ENCODE data around the genes F2, CKAP5, PTPMT1, AGBL2 and NUP160.

DNA sequence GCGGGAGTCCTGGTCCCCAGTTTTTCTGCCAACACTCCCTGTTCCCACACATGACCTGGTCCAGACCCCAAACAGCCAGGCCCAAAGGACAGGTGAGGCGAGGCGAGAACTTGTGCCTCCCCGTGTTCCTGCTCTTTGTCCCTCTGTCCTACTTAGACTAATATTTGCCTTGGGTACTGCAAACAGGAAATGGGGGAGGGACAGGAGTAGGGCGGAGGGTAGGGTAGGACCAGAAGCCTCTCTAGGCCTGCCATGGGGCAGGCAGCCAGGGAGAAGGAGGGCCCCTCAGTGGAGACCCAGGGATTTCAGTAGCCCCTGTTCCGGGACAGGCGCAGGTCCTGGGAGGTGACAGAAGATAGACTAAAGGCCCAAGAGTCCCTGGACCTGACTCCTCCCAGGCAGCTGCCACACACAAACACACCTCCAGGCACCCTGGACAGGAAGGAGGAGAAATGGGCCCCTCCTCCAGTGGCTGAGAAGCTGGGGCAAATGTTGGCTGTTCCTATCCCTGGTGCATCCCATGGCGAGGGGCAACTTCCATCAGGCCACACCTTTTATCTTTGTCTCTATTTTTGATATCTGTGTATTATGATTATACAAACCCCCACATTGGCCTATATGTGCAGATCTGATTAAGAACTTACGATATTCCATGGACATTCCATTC is 719 bp upstream of the F2 start:
- RRBS, result no CpG with 5 or more reads among the region's 9 CpGs

- RRBS, result no CpG with 5 or more reads among the region's 9 CpGs
These were observed at the start of gene F2 for GRCh38 chr11:46718907-46719444. TSS of gene F2 (plus strand) at chr11:46719213.

DNA sequence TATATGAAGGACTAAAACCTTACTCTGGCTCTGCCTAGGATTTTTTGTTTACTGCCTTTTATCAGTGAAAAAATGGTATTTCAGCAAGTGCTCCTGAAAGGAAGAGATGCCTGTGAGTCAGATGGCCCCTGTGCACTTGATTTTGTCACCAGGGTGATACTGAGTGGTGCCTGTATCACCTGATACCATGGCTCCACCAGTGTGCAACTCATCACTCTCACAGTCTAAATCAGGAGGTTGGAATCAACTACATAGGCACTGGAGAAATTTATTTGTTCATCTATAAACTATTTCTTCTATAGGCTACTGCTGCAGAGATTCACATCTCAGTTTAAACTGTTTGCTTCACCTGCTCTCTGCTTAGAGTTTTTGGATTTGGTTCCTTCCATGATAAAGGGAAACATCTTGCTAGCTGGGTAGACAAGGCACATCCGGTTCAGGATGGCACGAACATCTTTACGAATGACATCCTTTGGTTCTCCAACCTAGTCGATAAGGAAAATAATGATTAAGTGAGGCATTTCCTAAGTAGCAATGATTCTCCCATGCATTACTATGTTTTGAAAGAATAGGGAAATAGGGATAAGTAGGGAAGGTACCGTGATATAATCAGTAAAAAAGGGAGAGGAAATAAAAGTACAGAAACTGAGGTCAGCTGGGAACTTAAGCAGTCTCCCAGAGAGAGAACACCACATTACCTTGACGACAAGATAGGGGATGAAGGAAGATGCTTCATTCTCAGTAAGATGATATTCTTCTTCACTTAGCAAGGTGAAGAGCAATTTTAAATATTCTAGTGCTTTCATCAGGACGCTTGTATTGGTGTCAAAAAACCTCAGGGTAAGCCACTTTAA is 43.5 kb downstream of the F2 start:
- RRBS, result no CpG with 5 or more reads among the region's 7 CpGs

DNA sequence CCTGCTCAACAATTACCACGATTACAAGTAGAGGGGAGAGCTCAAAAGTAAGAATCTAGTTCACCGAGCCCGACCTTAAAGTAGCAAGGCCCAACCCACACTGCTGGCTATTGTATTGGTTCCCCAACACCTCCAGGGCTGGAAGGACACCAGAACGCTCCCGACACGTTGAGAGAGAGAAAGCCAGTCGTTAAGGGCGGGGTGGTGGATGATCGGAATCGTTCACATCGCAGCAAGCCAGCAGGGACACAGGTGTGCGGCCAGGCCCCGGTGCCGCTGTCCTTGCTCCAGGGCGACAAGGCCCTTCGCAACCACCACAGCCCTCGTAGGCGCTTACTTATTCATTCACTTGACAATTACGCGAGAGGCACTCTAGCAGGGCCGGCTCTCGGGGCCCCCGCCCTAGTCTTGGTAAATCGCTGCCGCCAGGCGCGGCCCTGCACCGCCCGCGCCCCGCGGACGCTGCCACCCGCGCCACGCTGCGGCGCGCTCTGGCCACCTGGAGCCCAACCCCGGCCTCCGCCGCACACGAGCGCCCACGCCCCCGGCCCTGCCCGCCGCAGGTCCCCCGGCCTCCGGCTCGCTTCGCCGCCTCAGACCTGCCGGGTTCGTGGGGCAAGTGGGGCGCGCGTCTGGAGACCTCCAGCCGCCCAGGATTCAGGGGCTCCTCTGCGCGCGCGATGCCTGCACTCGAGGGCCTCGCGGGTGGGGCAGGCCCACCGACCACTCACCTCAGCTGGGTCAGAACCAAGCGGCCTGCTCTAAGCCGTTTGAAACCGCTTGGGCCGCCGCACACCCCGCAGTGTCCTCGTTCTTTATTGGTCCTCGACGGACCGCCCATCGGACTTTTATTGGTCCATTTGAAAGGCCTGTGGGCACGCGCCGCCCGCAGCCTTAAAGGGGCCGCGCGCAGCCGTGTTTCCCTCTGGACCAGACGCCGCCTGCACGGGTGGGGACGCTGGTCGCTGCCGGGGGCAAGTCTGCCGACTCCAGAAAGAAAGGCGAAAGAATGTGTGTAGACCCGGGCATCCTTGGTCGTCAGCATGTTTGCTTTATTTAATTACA is at the start of gene CKAP5:
CKAP5 (minus strand) TSS at position 792 of the 1,065 bp plus-strand sequence.
- RRBS, result 1% methylated on average over 12 of the region's 96 CpGs

DNA sequence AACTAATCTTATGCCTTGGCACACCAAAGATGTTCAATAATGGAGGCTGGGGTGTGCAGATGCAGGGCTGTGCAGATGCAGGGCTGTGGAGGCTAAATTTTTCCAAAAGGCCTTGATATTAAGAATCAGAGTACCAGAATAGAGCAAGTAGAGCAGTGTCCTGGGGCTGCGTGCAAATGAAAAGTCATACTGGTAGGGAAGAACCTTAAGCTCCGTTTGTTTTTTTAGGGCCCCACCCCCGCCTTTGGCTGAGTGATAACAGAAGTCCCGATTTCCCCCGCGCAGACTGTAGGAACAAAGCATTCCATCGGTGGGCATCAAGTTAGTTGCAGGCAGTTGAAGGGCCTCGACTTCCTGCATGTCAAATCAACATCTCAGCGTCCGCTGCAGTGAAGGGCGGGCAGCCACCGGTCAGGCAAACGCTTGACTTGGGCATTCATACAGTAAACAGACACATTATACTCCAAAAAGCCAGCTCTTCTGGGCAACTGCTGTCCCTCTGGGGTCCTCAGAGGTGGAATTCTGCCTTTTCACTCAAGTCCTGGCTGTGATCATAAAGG is 11.8 kb downstream of the LRP4 start:
- RRBS, result no CpG with 5 or more reads among the region's 13 CpGs

GRCh38 chr11:47165586-47166390 is 10.9 kb downstream of the ARFGAP2 start:
- RRBS, result no CpG with 5 or more reads among the region's 20 CpGs

- RRBS, result no CpG with 5 or more reads among the region's 13 CpGs
These were observed 4.0 kb downstream of the ARFGAP2 start for GRCh38 chr11:47172466-47173260.

DNA sequence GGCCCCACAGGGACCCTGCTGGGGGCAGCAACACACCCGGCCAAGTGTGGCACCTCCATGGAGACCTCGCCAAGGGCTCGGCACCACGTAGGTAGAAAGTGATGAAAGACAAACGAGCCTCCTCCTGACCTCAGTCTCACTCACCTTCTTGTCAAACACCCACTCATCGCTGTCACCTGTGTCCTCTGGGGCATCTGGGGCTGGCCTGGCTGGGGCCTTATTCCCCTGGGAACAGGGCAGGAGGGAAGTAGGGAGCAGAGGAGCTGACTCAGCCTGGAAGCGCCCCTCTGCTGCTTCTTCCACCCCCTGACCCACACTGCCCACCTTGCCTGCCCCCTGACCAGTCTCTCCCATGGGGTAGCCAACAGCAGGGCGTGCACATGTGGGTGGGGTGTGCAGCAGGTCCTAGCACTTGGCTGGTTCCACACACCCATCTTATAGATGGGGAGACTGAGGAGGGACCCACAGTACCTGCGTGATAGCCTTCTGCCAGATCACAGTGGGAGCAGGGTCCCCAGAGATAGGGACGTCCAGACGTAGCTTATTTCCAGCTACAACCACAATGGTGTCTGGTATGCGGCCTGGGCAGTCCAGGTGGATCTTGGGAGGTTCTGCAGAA is 13.2 kb downstream of the MYBPC3 start:
- RRBS, result no CpG with 5 or more reads among the region's 12 CpGs

GRCh38 chr11:47394691-47395534 is 13.5 kb upstream of the SLC39A13 start:
- RRBS, result 84% methylated on average over 21 of the region's 35 CpGs

DNA sequence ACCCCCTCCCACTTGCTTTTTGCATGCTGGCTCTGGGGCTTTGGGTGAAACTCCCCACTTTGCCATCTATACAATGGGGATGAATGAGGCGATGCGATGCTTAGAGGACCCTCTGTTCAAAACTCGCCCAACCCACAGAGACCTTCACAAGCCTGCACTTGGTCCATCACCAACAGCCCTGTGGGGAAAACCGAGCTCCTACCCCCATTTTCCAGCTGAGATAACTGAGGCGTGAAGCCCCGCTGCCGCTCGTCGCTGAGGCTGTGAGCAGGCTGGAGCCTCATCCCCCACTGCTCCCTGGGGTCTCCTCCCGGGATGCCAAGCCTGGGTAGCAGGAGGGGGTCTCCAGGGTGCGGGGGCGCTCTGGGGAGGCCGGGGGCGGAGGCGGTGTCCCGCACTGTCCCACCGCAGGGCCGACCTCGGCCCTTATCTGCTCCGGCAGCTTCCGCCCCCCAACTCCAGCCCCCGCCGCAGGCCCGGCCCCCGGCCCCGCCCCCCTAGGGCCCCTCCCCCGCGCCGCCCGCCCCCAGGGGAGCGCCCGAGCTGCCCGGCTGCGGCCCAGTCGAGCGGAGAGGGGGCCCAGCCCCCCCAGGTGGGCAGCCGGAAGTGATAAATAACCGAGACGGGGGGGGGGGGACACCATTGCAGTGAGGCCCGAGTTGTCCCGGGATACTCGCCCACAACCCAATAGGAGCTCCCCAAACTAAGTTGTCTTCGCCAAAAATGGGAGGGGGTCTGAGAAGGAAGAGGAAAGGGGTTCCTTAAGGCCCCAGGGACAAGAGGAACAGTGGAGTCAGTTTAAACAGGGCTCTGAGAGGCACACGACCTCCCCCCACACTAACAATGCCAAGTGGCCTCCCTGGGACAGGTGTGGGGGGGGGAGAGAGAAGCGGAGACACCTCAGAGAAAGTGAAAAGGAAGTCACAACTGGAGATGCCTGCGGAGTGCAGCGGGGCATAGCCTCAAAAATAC is 8.3 kb upstream of the SLC39A13 start:
- RRBS, result 2% methylated on average over 29 of the region's 47 CpGs

GRCh38 chr11:47478672-47479497 is 29.9 kb upstream of the RAPSN start:
- RRBS, result no CpG with 5 or more reads among the region's 5 CpGs

DNA sequence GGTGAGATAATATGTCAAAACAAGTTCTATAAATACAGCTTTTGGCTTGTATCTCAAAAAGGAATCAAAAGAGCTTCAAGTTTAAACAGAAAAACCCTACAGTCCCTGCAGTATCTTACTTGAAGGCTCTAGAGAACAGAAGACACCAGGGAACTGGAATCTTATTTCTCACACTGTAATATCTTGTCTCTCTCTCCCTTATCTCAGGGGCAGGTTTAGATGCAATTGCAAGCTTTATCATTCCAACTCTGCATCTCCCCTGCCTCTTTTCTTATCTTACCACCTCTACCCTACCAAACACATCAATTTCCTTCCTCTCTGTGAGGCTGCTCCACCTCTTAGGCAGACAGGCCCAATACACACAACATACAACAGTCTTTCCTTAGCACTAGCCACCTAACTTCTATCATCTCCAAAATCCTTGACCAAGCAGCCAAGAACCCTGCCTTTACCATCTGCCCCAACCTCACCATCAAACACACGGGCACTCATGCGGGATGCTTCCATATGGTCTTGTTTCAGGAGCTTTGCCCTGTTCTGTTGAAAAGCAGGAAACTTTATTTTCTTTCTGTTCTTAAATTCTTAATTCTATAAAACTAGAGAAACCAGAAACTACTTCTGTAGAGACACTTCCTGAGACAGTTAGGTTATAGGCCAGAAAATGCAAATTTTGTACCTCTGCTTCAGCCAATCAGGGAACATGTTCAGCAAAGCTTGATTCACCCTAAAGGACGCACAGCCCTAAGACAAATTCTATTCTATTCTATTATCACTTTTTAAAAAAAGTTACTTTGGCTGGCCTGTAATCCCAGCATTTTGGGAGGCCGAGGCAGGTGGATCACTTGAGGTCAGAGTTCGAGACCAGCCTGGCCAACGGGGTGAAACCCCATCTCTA is 34.3 kb downstream of the CELF1 start:
- RRBS, result no CpG with 5 or more reads among the region's 6 CpGs

DNA sequence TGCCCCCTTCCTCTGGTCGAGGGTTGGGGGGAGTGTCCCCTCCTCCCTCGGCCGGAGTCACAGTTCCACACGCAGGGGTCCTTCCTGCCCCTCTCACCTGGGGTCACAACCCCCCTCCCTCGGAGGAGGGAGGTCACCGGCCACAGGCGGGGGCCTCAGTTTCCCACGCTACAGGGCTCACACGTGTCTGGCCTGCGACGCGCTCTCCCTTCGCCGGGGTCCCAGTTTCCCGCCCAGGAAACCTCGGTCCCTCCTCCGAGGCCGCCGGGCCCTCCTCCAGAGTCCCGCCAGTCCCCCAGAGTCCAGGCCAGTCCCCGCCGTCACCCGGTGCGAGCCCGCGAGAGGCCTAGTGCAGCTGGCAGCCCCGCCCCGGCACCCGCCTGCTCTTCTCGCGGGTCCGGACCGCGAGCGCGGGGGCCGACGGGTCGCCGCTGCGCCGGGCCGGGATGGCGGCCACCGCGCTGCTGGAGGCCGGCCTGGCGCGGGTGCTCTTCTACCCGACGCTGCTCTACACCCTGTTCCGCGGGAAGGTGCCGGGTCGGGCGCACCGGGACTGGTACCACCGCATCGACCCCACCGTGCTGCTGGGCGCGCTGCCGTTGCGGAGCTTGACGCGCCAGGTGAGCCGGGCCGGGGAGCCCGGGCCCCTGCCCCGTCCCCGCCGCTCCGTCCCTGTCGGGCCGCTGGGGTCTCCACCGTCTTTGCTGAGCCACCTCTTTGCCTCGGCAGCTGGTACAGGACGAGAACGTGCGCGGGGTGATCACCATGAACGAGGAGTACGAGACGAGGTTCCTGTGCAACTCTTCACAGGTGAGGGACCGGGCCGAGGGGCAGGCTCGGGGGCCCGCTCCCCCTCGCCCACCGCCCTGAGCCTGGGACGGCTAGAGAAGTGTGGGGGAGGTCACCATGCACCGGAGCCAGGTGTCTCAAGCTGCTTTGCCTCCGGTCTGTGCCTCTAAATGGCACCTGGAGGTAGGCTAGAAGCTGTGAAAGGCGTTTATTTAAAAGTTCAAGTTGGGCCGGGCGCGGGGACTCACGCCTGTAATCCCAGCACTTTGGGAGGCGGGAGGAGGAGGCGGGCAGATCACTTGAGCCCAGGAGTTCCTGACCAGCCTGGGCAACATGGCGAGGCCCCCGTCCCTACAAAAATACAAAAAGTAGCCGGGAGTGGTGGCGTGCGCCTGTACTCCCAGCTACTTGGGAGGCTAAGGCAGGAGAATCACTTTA is at the start of gene PTPMT1:
PTPMT1 (plus strand) TSS at position 423 of the 1,227 bp plus-strand sequence.
- RRBS, result 3% methylated on average over 63 of the region's 105 CpGs

DNA sequence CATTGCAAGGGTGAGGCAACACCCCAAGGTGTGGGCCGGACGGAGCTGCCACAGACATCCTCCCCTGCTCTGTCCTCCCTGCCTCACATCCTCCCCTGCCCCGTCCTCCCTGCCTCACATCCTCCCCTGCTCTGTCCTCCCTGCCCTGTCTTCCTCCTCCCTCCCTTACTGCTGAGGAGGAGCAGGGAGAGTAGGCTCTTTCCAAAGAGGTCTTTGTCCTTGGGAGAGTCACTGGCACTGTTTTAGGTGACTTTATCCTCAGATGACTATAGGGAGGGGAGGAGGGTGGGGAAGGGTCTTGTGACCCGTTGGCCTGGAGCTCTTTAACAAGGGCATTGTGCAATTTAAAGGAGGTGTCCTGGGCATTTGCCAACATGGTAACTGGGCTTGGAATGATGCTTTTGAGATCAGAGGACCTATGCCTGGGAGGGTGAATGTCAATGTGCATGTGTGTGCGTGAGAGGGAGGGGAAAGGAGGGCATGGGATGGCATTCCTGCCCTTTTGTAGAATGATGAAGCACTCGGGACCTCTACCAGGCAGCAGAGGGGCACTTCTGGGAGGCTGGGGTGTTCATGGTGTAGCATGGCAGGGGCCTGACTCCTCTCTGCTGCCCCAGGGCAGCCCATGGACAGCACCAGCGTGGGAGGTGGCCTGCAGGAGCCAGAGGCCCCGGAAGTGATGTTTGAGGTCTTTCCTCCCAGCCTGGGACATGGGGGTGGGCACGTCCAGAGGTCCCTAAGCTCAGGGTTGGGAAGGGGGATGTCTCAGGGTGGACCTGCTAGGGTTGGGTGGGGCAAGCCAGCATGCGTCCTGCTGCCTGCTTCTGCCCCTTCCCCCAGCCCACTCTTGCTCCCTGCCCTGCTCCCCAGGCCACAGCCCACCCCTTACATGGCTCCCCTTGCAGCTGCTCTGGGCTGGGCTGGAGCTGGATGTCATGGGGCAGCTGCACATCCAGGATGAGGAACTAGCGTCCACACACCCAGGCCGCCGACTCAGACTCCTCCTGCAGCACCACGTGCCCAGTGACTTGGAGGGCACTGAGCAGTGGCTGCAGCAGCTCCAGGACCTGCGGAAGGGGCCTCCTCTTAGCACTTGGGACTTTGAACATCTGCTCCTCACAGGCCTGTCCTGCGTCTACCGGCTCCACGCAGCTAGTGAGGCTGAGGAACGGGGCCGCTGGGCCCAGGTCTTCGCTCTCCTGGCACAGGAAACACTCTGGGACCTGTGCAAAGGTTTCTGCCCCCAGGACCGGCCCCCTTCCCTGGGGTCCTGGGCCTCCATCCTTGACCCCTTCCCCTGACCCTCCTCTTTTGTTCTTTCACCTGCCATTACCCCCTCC is 1.1 kb downstream of the FAM180B start:
- RRBS, result 83% methylated on average over 4 of the region's 22 CpGs

- RRBS, result no CpG with 5 or more reads among the region's 6 CpGs
These were observed 17.2 kb upstream of the C1QTNF4 start for GRCh38 chr11:47611383-47611938.

GRCh38 chr11:47714397-47715886 is at the start of gene AGBL2:
TSS of gene AGBL2 (minus strand) at chr11:47715369.
- RRBS, result 91% methylated on average over 11 of the region's 62 CpGs

GRCh38 chr11:47835487-47835783 is 12.7 kb downstream of the NUP160 start:
- RRBS, result no CpG with 5 or more reads among the region's 5 CpGs

DNA sequence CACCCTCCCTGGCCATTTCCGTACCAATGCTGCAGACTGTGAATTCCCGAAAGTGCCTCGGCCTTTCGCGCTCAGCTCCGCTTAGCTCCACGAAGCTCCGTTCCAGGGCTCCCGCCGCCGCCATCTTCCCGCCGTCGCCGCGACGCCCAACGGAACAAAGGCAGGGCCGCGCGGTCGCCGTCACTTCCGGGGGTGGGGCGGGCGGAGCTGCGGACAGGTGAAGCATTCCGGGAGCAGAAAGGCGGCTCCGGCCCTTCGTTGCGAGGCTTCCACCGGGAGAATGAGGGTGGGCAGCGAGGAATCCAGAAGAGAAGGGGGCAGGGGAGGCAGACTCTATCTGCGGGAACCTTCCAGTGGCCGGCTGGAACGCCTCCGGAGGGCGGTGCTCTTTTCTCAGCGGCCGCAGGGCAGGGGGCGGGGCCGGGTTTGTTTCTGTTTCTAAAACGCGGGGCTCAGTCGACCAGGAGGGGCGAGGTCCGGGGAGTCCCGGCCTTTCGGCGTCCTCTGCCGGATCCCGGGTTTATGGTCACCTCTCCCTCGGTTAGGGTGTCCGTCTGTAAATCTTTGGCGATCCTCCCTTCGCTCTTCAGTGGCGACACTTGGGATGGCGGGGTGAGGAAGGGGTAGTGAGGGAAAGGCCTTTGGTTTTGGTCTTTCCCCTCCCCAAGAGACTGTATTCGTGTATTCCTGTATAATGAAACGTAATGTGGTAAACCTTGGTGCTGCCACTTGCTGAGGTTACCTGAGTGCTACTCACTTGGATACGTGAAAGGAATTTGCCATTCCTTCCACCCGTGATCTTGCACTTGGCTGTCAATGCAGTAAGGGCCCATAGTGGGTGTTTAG is at the start of gene NUP160:
NUP160 (minus strand) TSS at position 156 of the 846 bp plus-strand sequence.
- RRBS, result 2% methylated on average over 20 of the region's 63 CpGs

- RRBS, result no CpG with 5 or more reads among the region's 7 CpGs
These were observed 2.9 kb downstream of the PTPRJ start for GRCh38 chr11:47983106-47983852.

GRCh38 chr11:48006483-48006896 is 26.1 kb downstream of the PTPRJ start:
- RRBS, result no CpG with 5 or more reads among the region's 3 CpGs

All from Ishikawa (cell line).